Measurements from ENCODE around the gene ARG2.

DNA sequence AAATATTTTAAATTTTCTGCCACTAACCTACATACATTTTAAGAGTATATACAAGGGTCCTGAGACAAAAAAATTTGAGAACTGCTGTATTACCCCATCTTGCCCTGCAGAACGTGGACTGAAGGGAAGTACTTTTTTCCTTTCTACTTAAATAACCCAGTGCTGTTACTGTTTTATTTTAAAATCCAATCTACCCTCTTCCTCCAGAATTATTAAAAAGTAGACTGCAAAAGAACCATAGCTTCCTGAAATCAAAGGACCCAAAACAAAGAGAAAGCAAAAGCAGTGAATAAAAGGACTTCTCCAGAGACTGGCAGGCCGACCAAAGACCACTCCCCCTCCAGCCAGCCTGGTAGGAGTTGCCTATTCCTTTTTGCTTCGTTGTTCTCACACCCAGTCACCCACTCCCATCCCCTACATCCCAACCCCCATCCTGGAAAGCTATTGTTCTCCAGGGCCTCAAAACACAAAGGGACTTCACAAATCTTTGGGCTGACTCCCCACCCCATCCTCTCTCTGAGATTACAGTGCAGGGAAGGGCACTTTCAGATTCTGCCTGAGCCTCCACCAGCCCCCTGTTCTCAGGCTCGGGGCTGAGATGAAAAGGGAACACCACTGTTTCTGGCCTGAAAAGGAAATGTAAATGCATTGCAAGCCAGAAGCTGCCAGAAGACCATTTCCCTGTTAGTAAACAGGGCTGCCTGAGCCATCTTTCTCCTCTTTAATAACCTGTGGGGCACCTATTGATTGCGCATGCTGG, 130.6 kb upstream of the FUT8 start:
- PRO-cap: no peak
- RRBS: no CpG with 5 or more reads among the region's 5 CpGs

- PRO-cap: no peak
- RRBS: no CpG with 5 or more reads among the region's 9 CpGs
These were observed 39.4 kb upstream of the FUT8 start for GRCh38 chr14:65373042-65373553.

GRCh38 chr14:65482994-65483490, 70.5 kb downstream of the FUT8 start:
- PRO-cap: no peak
- RRBS: no CpG with 5 or more reads among the region's 4 CpGs

GRCh38 chr14:65797704-65798022, 385.1 kb downstream of the FUT8 start:
- PRO-cap: no peak
- RRBS: no CpG with 5 or more reads among the region's 7 CpGs

DNA sequence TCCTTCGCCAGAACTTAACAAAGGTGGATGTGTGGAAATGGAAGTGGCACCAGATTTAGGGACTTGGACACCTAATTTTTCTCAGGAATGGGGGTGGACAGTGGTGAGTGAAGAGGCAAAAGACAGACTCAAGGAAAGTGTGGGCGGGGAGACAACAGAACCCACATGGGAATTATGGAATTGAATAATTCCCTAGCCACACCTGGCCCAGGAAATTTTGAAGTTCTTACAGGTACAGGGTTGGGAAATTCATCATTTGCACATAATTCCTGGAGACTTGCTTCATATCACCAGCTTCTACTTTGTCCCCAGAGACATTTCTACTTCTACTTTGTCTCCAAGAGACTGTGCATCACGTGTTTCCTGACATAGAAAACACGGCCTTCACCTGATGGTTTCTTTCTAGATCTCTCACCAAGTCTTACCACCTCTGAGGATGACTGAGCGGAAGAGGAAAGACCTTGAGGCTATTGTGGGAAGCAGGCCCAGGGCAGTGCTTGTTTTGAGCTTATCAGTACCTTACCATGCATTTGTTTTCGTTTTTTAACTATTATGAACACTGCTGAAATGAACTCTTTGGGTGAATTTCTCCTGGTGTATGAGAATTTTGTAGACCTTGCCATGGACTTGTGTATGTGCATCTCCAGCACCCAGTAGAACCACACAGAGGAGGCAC, 434.4 kb downstream of the FUT8 start:
- PRO-cap: no peak
- RRBS: no CpG with 5 or more reads among the region's 6 CpGs

DNA sequence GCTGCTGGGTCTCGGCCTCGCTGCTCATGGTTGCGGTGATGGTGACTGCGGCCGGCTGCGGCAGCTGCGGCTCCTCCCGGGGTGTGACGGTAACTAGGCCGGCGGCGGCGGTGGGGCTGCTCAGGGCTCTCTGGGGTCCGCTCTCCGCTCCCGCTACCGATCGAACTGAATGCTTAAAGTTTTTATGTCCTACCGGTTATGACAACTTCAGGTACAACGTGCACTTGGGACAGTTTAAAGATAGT, 472.5 kb upstream of the CCDC196 start:
- PRO-cap: no peak
- RRBS: 74% methylated on average over 2 of the region's 20 CpGs

GRCh38 chr14:66841006-66841483, 333.1 kb downstream of the GPHN start:
- PRO-cap: no peak
- RRBS: no CpG with 5 or more reads among the region's 1 CpG

DNA sequence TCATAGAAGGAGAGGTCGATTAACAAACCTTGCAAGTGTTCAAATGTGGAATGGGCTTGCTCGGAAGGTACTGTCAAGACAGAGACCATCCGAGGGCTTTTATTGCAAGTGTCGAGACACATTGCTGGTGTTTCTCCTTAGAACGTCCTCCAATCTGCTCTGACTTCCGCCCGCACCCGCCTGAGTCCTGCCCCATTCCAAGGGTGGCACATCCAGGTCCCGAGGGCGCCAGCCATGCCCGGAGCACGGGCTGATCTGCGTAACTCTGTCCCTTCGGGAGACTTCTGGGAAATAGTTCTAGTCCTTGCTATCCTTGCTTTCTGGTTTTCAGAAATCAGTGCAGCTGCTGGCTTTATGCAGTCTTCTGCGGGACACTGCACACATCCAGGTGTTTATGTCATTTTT, 734 bp upstream of the PALS1 start:
- PRO-cap: bidirectional peak, plus-strand start at position 215 of the sequence, minus-strand start at position 156 of the sequence
- RRBS: no CpG with 5 or more reads among the region's 15 CpGs

- PRO-cap: no peak
- RRBS: no CpG with 5 or more reads among the region's 8 CpGs
These were observed 37.9 kb downstream of the PALS1 start for GRCh38 chr14:67278950-67279624.

- PRO-cap: no peak
- RRBS: no CpG with 5 or more reads among the region's 9 CpGs
These were observed 766 bp downstream of the ATP6V1D start for GRCh38 chr14:67358802-67359274.

DNA sequence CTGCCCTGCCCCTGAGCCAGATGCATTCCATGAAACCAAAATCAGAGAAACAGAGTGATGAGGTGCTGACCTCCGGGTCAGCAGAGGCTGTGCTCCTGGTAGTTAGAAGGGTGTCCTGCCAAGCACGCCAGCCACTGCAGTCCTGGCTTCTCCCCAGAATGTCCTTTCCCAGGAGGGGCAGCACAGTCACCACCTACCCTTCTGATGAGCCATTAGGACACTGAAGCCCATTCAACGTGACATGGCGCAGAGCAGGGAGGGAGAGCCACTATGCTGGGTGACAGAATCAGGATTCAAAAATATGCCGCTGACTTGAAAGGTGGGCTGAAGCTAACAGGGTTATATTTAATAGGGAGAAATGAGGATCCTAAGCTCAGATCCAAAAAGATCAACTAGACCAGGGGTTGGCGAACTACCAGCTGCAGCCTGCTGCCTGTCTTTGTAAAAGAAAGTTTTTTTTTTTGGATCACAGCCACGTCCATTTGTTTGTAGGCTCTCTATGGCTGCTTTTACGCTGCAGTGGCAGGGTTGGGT, 34.5 kb upstream of the PLEK2 start:
- PRO-cap: no peak
- RRBS: no CpG with 5 or more reads among the region's 8 CpGs

- PRO-cap: no peak
- RRBS: no CpG with 5 or more reads among the region's 2 CpGs
These were observed 22.2 kb upstream of the PLEKHH1 start for GRCh38 chr14:67510894-67511300.

DNA sequence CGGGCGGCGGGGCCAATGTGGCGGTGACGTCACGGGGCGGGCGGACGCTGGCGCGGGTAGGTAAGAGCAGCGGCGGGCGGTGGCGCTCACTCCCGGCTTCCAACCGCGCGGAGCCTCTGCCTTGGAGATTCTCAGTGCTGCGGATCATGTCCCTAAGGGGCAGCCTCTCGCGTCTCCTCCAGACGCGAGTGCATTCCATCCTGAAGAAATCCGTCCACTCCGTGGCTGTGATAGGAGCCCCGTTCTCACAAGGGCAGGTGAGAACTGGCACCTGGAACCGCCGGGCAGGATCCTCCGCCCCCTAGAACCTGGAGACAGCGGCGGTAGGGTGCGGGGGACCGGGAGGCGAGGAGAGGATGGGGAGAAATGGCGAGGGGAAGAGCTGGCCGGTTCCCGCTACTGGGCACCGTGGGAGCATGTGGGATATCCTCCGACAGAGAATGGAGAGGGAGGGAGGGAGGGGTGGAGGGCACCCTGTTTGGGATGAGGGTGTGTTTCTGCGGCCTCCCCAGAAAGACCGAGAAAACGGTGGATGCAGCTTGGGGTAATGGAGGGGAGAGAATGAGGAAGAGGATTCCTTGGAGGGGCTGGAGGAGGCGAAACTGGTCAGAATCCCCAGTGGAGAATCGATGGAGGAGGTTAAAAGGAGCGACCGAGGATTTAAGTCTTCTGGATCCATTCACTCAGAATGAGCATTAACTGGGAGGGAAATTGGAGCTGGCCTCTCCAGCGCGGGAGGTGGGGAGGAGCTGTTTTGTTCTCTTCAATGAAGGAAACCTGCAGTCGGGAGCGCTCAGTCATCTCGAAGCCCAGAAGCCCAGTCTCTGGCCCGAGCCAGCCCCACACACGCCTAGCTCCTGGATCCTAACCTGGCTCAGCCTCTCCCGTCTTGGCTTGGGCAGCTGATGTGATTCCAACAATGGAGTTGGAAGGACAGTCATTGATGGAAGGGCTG, at the start of gene ARG2:
ARG2 (plus strand) TSS at position 89 of the 955 bp plus-strand sequence.
- PRO-cap: bidirectional peak, plus-strand start at position 89 of the sequence, minus-strand start outside the sequence
- RRBS: 1% methylated on average over 16 of the region's 55 CpGs

- PRO-cap: no peak
- RRBS: no CpG with 5 or more reads among the region's 6 CpGs
These were observed 25.5 kb downstream of the ARG2 start for GRCh38 chr14:67645177-67645756.

DNA sequence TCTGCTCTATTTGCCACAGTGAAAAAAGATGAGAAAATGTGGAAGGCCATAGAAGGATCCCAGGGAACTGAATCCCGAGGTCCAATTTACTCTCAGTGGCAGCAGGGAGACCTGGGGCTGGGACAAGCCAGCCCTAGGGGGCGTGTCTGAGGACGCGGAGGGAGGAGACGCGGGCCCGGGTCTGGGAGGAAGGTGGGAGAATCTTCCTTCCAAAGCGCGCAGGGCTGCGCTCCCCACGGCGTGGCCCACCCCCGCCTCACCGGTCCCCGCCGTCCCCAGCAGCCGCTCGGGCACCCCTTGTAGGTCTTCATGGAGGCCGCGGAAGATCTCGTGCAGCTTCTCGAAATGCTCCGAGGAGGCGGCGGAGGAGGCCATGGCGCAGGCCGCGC, 323 bp downstream of the VTI1B start:
- PRO-cap: bidirectional peak, plus-strand start at position 163 of the sequence, minus-strand start at position 88 of the sequence
- RRBS: 3% methylated on average over 6 of the region's 28 CpGs

- PRO-cap: no peak
- RRBS: no CpG with 5 or more reads among the region's 3 CpGs
These were observed 133.7 kb downstream of the RAD51B start for GRCh38 chr14:67952941-67954014.

GRCh38 chr14:68172448-68172974, 352.9 kb downstream of the RAD51B start:
- PRO-cap: bidirectional peak, plus-strand start at chr14:68172891, minus-strand start at chr14:68172723
- RRBS: no CpG with 5 or more reads among the region's 2 CpGs

DNA sequence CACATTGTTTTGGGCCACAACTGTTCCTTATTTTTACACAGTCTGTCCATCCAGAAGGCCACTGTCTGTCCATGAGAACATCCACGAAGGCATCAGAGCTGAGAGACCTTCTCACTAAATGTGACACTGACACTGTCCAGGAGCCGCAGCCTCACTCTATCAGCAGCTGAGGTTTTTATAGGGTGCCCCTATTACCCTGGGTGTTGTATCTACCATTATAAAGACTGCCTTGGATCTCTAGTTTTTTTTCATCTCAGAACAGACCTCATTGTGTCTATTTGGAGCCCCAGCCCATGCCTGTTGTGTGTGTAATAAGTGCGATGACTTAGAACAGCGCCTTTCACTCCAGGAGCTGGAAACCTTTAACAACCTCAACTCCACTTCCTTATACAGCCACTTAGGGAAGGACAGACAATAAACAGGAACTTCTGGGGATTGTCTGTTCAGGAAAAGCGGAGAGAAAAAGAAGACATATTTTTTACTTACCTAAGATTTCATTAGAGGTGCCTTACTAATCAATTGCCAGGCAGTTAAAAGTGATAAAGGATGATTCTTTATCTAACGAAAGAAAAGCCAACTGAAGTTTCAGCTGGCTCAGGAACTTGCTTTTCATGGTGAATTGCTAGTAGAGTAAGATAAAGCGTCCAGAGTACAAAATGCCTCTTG, 420.5 kb downstream of the RAD51B start:
- PRO-cap: unidirectional peak, plus-strand start at position 392 of the sequence
- RRBS: no CpG with 5 or more reads among the region's 7 CpGs

GRCh38 chr14:68245700-68246068, 426.1 kb downstream of the RAD51B start:
- PRO-cap: no peak
- RRBS: no CpG with 5 or more reads among the region's 3 CpGs

DNA sequence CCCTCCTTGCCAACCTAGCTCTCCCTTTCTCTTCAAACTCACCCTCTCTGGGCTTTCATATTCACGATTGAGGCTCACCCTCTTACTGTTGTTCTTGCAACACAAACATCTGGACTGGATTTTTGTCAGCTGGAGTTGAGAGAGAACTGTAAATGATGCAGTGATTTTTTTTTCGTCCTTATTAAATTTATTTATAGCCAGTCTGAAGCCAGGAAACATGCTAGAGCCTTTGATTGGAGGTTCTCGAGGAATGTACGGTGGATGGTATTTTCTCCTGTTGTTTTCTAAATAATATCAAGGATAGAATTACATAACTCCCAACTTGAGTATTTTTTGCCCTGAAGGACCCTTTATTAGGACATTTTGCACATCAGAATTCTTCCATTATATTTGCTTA, 485.0 kb downstream of the ZFP36L1 start:
- PRO-cap: no peak
- RRBS: no CpG with 5 or more reads among the region's 4 CpGs